BE2C (cell line): ENCODE results near the genes CHP1 and RTF1.

DNA sequence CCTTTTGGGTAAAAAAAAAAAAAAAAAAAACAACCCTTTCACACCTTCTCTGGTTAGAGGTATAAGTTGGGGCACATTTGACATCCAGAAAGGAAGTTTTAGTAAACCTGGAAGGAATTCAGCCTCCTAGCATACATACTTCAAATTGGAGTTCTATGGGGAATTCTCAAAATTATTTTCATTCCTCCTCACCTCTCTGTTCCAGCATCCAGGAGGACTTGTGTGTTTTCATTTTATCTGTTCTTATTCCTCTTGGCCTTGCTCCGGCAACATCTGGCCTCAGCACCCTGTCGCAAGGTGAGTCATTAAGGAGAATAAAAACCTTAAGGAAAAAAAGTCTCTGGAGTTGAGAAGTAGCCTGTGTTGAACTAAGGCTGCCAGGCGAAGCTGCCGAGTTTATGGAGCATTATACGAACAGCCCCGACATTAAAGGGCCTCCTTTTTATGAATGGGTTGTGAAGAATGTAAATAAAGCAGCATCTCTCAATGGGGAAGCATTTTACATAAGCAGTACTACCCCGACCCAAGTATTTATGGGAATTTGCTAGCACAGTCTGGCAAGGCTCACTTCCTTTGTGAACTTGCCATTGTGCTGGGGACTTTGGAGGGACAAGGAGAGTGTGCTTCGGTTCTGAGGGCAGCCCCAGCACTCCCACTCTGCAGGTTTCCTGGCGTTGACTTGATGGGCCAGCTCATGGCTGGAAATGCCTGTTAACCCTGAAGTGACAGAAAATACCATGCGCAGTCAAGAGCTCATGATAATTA is 4.7 kb downstream of the BAHD1 start:
- RRBS, result no CpG with 5 or more reads among the region's 10 CpGs

DNA sequence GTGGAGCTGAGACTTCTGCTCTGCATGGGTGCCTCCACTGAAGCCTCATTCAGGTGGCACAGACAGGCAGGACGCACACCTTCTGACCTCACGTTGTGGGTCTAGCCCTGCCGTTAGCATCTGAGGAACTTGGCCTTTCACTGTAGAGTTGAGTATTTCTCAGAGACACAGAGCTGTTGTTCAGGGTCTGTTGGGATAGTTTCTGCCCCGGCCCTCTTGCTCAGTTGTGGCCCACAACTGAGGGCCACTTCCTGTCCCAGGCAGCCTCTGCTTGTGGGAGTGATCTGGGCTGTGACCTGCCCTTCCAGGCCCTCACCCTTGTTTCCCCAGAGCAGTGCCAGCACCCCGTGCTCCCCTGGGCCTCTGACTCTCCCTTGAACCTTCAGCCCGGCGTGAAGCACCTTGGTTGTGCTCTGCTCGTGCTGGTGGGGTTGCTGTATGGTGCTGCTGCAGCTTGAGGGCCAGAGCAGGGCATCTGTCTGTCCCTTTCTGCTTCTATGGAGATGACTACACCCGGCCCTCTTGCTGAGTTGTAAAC is 11.6 kb downstream of the BAHD1 start:
- RRBS, result no CpG with 5 or more reads among the region's 9 CpGs

DNA sequence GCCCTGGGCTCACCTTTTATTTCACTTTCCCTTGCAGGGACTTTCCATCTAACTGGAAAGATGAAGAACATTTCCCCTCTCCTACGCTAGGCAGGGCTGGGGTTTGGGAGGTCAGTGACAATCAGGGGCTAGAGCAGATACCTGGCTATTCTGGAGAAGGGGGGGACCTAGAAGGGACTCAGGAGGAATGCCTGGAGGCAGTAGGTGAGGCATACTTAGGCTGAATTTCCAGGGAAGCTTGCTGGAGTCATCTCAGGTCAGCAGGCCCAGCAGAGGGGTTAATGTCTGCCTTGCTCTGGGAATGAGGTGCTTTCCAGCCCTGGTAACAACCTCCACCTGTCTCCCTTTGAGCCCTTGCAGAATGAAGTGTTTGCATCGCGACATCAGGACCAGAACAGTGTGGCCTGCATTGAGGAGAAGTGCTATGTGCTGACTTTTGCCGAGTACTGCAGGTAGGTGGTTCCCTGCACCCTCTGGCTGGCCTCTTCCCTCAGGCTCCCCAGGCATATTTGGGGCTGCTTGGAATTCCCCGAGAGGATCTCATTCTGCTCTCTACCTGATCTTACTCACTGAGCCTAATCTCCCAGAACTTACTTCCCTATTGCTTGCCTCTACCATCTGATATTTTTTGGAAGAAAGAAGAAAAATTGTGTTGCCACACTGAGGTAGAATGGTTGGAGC is 5.7 kb upstream of the CHST14 start:
- RRBS, result no CpG with 5 or more reads among the region's 5 CpGs

DNA sequence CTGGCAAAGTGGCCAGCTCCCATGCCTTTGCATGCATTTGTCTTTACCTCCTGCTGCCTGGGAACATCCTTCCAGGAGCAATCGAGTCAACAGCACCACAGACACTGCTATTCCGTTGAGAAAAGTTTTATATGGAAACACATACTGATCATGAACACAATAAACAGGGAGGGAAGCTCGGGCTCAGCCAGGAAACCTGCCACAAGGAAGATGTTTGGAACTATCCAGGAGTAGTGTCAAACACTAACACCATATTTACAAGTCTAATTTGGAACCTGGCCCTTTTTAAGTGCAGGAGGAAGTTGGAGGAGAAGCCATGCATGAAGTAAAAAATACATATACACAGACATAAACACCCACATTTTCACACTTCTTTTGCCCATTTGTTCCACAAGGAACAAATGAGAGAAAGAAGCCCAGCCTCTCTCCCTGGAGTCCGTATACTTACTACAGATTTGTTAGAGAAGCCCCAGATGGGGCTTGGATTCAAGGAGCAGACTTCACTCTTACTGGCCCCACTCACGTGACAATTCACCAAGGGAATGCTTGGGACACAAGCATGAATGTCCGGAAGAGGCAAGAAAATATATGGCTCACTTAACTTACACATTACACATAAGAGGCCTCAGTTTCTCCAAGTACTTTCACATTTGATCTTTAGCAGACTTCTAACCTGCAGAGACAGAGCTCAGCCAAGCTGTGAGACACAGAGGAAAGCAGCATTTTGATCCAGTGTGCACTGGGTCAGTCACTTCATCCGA is 11.7 kb downstream of the CCDC32 start:
- RRBS, result no CpG with 5 or more reads among the region's 7 CpGs

GRCh38 chr15:40590559-40591089 is 3.4 kb upstream of the KNL1 start:
- RRBS, result no CpG with 5 or more reads among the region's 16 CpGs

DNA sequence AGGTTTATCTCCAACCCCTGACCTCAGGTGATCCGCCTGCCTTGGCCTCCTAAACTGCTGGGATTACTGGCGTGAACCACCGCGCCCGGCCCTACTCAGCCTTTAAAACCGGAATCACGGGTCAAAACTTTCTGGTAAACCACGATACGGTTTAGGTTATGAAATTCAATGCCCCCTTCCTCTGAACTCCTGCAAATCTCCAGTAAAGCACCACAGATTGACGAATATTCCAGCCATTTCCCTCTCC is 794 bp upstream of the RAD51 start:
- RRBS, result no CpG with 5 or more reads among the region's 10 CpGs

DNA sequence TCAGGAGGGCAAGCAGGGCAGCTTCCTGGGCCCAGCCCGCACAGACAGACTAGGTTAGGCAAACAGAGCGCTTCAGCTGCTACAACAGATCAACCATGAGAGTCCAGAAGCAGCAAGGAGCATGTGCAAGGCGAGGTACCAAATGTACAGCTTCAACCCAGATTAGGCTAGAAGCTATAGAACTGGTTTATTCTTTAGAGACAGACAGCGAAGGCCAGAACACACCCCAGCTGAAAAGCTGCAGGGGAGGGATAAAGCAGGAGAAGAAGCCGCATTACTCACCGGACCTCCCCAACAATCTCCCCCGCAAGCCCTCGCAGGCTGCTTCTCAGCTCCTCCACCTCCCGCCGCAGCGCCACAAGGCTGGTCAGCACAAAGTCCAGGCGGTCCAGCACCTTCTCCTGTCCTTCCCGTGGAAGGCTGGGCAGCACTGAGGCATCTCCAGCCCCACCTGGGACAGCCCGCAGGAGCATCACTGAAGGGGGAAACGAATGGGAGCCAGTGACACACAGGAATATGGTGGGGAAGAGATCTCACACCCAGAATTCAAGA is 3.3 kb downstream of the RMDN3 start:
- RRBS, result no CpG with 5 or more reads among the region's 15 CpGs

- RRBS, result no CpG with 5 or more reads among the region's 8 CpGs
These were observed 871 bp downstream of the GCHFR start for GRCh38 chr15:40764604-40765274.

DNA sequence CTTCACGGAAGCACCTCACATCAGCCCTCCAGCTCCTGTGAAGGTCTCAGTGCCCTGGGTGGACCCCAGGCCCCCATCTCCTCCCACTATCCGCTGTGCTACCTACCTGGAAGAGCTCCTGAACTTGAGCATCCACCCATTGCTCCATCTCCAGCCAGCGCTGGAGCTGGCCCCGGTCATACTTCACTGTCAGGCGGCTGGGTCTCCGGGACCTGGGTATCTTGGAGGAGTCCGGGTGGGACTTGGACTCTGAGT is 300 bp downstream of the PPP1R14D start:
- RRBS, result no CpG with 5 or more reads among the region's 7 CpGs

DNA sequence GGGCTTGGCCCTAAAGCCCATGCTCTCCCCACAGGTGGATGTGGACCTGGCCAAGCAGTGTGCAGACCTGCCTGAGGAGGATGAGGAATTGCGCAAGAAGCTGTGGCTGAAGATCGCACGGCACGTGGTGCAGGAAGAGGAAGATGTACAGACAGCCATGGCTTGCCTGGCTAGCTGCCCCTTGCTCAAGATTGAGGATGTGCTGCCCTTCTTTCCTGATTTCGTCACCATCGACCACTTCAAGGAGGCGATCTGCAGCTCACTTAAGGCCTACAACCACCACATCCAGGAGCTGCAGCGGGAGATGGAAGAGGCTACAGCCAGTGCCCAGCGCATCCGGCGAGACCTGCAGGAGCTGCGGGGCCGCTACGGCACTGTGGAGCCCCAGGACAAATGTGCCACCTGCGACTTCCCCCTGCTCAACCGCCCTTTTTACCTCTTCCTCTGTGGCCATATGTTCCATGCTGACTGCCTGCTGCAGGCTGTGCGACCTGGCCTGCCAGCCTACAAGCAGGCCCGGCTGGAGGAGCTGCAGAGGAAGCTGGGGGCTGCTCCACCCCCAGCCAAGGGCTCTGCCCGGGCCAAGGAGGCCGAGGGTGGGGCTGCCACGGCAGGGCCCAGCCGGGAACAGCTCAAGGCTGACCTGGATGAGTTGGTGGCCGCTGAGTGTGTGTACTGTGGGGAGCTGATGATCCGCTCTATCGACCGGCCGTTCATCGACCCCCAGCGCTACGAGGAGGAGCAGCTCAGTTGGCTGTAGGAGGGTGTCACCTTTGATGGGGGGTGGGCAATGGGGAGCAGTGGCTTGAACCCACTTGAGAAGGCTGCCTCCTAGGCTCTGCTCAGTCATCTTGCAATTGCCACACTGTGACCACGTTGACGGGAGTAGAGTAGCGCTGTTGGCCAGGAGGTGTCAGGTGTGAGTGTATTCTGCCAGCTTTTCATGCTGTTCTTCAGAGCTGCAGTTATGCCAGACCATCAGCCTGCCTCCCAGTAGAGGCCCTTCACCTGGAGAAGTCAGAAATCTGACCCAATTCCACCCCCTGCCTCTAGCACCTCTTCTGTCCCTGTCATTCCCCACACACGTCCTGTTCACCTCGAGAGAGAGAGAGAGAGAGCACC is 8.7 kb downstream of the VPS18 start:
- RRBS, result 89% methylated on average over 8 of the region's 35 CpGs

- RRBS, result 42% methylated on average over 24 of the region's 93 CpGs
These were observed 3.4 kb upstream of the DLL4 start for GRCh38 chr15:40925196-40926638.

GRCh38 chr15:40928515-40928766 is 699 bp upstream of the DLL4 start:
- RRBS, result no CpG with 5 or more reads among the region's 16 CpGs

- RRBS, result under 1% methylated on average over 52 of the region's 92 CpGs
These were observed 11.8 kb upstream of the CHAC1 start for GRCh38 chr15:40941079-40942189.

DNA sequence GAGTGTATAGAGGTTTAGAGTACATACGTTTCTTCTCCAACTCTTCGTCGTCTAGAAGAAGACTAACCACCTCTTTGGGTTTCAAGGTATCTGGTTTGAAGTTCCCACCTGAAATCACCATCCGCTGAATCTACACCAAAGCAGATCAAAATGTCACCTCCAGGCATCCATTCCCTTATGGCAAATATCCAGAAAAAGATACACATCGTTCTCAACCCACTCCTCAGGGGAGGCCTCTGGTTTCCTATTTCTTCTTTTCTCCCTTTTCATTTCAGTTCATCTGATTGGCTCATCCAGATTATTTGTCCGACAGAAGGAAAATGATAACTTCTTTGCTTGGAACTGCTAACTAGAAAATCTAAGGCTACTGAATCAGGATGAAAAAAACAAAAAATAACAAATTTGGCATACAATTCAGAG is 33.8 kb downstream of the CHAC1 start:
- RRBS, result no CpG with 5 or more reads among the region's 6 CpGs

- RRBS, result no CpG with 5 or more reads among the region's 9 CpGs
These were observed 41.8 kb downstream of the INO80 start for GRCh38 chr15:41074078-41074815.

DNA sequence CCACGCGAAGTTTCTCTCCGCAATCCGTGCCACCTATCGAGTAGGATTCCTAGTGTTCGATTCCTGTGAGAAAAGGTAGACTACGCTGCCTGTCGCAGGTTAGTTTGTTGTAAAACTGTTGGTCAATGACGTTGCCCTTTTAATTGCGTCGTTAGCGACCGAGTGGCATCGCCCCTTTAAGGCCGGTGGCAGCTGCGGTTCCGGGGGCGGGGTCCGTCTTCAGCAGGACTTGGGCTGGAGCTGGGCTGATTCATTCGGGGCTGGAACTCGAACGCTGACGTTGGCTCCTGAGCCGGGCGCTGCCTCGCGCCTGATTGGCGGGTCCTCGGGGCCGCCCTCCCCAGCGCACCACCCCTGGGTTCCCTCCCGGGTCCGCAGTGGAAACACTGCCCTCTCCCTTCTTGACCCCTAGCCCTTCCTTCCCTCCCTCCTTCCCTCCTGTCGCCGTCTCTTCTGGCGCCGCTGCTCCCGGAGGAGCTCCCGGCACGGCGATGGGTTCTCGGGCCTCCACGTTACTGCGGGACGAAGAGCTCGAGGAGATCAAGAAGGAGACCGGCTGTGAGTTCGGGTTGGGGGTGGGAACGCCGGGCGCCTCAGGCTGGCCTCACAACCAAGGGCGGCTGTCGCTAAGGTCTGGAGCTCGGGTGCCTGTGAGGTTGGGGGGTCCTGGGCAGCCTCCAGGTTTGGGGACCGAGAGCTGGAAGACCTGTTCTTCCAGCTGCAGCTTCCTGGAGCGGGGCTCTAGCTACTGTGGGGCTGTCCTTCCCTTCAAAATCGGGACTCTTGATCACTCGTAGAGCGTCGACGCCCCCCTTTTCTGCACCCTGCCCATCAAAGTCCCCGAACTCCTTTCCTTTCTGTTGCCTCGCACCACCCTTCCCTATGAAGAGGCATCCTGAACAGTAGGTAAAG is at the start of gene CHP1:
Gene CHP1, plus strand, starts transcription at position 377 of the 912 bp plus-strand sequence.
- RRBS, result under 1% methylated on average over 28 of the region's 63 CpGs

GRCh38 chr15:41259644-41260262 is 28.7 kb downstream of the CHP1 start:
- RRBS, result no CpG with 5 or more reads among the region's 12 CpGs

DNA sequence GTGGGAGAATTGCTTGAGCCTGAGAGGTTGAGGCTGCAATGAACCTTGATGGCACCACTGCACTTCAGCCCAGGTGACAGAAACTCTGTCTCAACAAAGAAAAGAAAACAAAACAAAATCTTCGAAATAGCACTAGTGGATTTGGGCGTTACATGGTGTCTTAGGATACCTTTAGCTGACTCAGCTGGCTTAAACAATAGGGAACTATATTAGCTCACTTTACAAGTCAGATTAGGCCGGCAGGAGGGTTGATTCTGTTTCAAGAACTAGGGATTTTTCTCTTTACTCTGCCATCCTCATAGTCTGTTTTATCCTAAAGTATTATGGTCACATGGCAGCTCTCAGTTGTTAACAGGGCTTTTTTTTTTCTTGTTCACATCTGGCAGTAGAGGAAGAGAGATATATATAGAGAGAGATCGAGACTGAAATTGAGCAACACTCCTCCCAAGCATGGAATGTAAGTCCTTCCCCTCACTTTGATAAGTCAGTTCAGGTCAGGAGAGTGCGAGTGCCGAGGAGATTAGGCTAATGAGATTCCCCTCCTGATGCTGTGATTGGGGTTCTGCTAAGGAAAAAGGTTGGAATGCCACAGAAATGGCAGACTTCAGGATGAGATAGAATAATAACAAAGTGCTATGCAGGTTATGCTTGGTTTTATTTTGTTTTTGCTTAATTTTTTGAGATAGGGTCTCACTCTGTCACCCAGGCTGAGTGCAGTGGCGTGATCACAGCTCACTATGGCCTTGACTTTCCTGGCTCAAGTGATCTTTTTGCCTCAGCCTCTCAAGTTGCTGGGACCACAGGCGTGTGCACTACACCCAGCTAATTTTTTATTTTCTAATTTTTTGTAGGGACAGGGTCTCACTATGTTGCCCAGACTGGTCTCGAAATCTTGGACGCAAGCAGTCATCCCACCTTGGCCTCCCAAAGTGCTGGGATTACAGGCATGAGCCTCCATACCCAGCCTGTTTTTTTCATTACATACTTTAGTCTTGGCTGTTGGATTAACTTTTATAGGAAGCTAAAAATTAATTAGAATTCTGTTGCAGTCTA is 33.0 kb downstream of the CHP1 start:
- RRBS, result no CpG with 5 or more reads among the region's 10 CpGs

DNA sequence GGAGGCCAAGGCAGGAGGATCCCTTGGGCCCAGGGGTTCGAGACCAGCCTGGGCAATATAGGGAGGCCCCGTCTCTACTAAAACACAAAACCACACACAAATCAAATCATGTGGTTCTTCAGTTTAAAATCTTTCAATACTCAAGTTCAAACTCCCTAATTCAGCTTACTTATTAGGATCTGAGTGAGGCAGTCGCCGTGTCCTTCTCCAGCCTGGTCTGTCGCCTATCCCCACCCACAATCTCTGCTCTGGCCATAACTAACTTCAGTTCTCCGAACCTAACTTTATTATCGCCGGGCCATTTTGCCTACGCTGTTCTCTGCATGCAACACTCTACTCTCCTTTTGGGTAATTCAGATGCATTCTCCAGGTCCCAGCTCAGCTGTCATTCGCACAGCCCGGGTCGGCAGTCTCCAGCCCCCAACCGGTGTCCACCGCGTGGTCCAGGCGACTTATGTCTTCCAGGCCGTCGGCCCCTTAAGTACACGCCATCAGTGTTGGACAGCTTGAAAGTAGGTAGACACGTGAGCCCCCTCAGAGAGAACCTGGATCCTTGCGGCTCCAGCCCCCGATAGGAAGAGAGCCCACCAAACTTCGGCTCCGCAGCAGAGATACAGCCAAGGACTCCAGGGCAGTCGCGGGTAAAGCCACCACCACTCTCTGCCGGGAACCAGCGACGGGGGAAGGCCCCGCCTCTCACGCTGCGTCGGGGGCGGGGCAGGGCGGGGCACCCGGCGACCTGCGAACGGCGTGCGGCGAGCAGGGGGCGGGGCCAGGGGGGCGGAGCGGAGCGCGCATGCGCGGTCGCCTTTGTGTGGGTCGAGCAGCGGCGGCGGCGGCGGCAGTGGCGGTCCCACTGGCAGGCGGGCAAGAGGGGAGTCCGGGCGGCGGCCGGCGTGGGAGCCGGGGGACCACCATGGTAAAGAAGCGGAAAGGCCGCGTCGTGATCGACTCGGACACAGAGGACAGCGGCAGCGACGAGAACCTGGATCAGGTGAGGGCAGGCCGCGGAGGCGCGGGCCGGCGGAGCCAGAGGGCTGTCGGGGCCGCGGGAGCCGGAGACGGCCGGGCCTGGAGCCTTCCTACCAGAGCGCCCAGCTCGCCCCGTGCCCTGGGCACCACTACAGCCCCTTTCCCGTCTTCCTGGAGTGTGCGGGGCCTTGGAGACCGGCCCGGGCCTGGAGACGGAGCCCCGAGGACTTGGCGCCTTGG is at the start of gene RTF1:
Gene RTF1, plus strand, starts transcription at position 776 of the 1,212 bp plus-strand sequence.
- RRBS, result 1% methylated on average over 27 of the region's 95 CpGs

- RRBS, result no CpG with 5 or more reads among the region's 9 CpGs
These were observed 19.2 kb upstream of the ITPKA start for GRCh38 chr15:41474382-41474884.